Spleen (tissue), 7 donors: Measurements from ENCODE around the genes SHTN1 and PDZD8.

DNA sequence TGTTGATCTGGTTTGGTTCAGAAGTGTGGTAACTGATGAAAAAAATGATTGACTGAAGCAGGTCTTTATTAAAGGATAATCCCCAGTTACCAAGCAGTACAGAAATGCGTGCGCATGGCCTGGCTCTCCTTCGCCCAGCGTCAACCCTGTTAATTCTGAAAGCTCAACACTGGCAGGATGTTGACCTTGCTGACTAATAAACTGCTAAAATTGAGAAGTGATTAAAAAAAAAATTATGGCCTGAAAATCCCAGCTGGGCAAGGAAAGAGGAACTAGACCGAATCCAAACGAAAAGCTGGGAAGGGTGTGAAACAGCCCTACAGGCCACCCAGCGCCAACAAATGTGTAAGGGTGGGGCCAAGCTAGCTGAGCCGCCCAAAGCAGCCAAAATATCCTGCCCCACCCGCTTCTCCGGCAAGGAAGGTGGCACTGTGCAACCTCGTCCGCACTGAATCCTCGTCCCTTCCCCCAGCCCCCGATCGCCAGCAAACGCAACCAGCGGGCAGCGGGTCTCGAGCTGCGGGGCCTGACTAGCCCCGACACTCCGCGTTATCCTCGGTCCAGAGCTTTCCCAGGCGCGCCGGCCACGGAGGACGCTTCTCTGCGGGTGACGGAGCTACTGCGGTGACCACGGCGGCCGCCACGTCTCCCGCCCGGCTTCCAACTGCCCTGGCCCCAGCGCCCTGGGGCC is 564 bp downstream of the SHTN1 start:
- PRO-cap, 4 experiments = peak in 2 of 4 experiments; most common plus-strand start position 286 of the sequence (in 2); most common minus-strand start position 157 of the sequence (in 1)
- RAMPAGE, long total RNA, 4 experiments = no peak in any of the 4 experiments

DNA sequence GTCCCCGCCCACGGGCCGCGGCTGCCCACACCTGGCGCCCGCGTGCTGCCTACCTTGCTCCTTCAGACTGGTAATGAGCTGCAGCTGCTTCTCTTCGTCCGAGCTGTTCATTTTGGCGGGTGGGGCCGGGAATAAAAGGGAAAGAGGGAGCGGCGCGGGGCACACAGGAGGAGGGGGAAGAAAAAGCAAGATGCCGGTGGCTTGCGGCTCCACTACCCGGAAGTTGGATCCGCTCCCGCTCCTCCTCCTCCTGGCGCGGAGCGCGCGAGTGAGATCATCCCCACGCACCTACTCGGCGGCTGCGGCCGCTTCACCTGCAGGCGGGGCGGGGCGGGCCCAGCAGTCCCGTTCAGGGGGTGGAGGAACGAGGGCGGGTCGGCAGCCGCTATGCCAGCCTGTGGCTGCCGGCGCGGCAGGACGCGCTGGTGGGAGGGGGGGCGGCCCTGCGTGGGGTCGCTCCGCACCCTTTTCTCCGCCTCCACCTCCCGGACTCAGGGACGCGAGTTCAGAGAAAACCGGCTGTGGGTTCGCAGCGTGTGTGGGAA is at the start of gene SHTN1:
TSS of gene SHTN1 (minus strand) at position 219 of the 545 bp plus-strand sequence.
- PRO-cap, 4 experiments = peak in 1 of 4 experiments; most common plus-strand start position 251 of the sequence (in 1); most common minus-strand start position 225 of the sequence (in 1)
- RAMPAGE, long total RNA, 4 experiments = start-site peak on the minus strand in 4 of 4 experiments, centred at positions 201 to 318 of the sequence, 49 to 262 reads per replicate

DNA sequence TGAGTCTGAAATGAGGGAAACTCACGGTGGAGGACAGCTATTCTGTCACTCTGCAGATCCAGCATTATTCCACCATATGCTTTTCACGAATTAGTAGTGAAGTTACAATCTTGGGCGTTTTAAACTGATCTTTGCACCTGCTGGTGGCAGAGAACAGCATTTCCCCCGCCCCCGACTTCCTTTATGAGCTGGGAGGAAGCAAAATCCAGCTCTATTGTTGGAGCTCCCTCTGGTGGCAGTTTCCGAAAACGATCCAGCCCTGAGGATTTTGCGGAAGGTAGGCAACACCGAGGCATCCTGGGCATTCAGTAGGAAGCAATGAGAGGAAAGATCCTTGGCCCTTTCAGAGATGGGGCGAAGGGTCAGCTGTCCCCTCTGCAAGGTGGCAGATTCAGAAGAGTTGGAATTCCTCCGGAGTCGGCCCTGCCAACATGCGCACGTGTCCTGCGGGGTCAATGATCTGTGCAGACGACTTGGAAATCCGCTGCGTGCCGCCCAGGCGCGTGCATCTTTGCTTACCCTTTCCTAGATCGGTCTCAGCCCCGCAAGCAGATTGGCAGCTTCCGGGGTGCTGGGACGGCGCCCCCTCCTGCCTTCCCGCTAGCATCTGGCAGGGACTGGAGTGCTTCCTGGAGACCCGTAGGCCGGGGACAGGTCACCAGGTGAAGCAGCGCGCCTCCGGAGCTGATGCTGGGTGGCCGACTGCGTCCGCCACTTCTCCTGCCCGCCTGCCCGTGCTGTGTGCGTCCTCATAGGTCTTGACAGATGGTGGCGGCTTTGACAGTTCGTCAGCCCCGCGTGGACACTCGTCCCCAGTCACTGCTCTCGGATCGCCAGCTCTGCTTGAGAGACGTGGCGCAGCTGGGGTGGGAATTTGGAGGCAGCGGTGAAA is 22.2 kb upstream of the KCNK18 start:
- PRO-cap, 4 experiments = no peak in any of the 4 experiments
- RAMPAGE, long total RNA, 4 experiments = no peak in any of the 4 experiments

GRCh38 chr10:117248813-117249158 is 7.9 kb downstream of the SLC18A2 start:
- PRO-cap, 4 experiments = no peak in any of the 4 experiments
- RAMPAGE, long total RNA, 4 experiments = no peak in any of the 4 experiments

DNA sequence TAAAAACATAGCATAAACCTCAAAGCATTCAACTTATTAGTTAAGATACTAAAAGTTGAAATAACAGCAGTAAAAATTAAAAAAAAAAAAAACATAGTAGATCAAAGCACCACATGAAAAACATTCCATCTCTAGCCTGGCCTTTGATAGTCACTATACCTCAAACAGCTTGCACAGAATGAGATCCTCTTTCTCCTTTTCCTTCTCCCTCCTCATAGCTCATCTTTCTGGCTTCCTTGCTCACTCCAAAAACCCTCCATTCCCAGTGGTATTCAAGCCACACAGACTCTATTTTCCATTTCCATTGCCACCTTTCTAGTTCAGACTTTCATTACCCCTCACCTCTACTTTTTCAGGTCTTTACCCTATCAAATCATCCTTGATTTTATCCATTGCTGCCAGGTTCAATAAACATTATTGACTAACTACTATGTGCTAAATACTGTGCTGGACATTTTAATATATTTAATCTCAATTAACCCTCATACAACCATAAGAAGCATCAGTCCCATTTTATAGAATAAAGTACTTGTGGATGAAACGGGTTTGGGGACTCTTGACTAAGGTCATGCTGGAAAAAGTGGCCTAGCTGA is 65.8 kb downstream of the PDZD8 start:
- PRO-cap, 4 experiments = no peak in any of the 4 experiments
- RAMPAGE, long total RNA, 4 experiments = no peak in any of the 4 experiments

- PRO-cap, 4 experiments = no peak in any of the 4 experiments
- RAMPAGE, long total RNA, 4 experiments = no peak in any of the 4 experiments
Observed at GRCh38 chr10:117318295-117319126, 56.7 kb downstream of the PDZD8 start.

DNA sequence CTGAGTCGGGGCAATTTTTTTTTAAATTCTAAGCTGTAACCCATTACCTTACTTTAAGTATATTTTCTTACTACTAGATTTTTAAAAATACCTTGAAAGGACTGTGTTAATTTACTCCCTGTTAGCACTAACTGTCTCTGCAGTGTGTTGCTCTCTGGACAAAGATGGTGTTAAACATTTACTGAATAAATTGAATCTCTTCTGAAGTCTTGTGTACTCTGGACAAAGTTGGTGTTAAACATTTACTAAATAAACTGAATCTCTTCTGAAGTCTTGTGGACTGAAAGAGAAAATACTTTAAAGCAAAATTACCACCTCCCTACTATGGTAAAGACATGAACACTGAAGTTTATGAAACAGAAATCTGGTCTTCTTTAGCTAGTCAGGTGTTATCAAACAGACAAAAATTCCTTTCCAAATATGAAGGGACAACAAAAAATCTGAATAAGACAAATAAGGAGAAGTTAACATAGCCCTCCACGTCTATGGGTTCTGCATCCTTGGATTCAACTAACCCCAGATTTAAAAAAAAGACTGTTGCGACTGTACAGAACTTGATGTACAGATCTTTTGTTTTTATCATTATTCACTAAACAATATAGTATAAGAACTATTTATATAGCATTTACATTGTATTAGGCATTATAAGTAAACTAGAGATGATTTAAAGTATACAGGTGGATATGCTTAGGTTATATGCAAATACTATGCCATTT is 13.8 kb downstream of the PDZD8 start:
- PRO-cap, 4 experiments = no peak in any of the 4 experiments
- RAMPAGE, long total RNA, 4 experiments = no peak in any of the 4 experiments

GRCh38 chr10:117374970-117375860 is at the start of gene PDZD8:
TSS of gene PDZD8 (minus strand) at chr10:117375440.
- PRO-cap, 4 experiments = peak in 4 of 4 experiments; most common plus-strand start chr10:117375550 (in 4); most common minus-strand start chr10:117375143 (in 3)
- RAMPAGE, long total RNA, 4 experiments = no peak in any of the 4 experiments

DNA sequence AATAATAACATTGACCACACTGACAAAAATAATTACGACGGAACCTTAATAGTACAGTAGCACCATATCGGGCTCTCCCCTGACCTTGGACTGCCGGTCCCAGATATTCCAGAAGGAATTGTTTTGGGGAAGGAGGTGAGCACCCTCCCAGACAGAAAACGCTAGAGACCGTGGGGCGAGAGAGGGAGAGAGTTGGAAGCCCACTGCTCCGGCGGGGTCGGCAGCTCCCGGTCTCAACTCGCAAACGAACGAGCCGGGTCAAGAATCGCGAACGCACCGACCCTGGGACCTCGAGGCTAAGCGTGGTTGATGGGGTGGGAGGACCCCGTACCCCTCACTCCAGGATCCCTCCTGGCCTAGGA is 913 bp upstream of the EMX2 start:
- PRO-cap, 4 experiments = no peak in any of the 4 experiments
- RAMPAGE, long total RNA, 4 experiments = no peak in any of the 4 experiments

- PRO-cap, 4 experiments = no peak in any of the 4 experiments
- RAMPAGE, long total RNA, 4 experiments = no peak in any of the 4 experiments
Observed at GRCh38 chr10:117734469-117735449, 192.2 kb downstream of the EMX2 start.

DNA sequence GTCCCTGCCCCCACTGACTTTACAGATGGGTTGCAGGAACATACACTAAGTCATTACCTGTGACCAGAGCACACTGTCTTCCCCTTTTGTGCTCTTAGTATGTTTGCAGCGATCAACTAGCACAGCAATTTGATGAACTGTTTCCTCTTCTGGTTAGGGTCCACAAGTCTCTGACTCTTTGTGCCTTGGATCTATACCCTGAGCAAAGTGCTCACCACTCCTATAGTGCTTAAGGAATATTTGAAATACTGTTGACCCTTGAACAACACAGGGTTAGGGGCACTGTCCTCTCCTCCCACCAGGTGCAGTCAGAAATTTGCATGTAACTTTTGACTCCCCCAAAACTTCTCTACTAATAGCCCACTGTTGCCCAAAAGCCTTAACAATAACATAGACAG is 145.6 kb downstream of the RAB11FIP2 start:
- PRO-cap, 4 experiments = no peak in any of the 4 experiments
- RAMPAGE, long total RNA, 4 experiments = no peak in any of the 4 experiments

- PRO-cap, 4 experiments = no peak in any of the 4 experiments
- RAMPAGE, long total RNA, 4 experiments = no peak in any of the 4 experiments
Observed at GRCh38 chr10:118271829-118272265, 70.3 kb downstream of the FAM204A start.

GRCh38 chr10:118459631-118460035 is 117.5 kb upstream of the FAM204A start:
- PRO-cap, 4 experiments = no peak in any of the 4 experiments
- RAMPAGE, long total RNA, 4 experiments = no peak in any of the 4 experiments

DNA sequence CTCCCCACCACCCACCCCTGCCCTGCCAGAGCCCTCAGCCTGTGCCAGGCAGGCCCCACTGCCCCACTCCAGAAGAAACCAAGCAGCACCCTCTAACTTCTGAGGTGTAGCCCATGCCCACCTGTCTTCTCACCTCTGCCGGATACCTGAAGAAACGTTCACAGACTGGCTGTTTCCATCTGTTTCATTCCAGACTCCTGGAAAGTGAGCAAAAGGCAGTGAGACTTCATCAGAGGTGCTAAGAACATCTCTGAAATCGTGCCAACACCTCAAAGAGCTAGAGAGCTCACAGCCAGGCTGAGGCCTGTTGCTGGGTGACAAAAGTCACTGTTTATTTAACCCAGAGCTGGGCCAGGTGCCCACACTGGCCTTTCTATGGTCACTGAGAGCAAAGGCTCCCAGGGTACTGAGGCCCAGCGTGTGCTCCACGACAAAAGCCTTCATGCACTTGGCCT is 3.8 kb upstream of the NANOS1 start:
- PRO-cap, 4 experiments = no peak in any of the 4 experiments
- RAMPAGE, long total RNA, 4 experiments = no peak in any of the 4 experiments

DNA sequence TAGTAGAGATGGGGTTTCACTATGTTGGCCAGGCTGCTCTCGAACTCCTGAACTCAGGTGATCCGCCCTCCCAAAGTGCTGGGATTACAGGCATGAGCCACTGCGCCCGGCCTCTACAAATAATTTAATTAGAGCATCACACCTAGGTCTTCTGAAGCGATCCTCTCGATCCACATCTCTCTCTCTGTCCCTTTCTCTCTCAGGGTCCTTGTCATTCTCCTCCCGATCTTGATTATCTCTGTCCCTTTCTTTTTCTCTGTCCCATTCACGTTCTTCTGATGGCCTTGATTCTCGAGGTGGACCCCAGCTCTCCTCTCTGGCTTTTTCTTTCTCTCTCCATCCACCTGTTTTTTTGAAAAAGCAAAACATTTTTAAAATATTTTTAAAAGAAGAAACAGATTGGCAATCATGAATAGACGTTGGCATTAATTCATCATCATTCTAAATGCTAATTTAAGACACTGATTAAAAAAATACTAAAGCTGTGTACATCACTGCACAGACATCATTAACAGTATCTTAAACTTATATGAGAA is 8.7 kb downstream of the NANOS1 start:
- PRO-cap, 4 experiments = no peak in any of the 4 experiments
- RAMPAGE, long total RNA, 4 experiments = no peak in any of the 4 experiments

DNA sequence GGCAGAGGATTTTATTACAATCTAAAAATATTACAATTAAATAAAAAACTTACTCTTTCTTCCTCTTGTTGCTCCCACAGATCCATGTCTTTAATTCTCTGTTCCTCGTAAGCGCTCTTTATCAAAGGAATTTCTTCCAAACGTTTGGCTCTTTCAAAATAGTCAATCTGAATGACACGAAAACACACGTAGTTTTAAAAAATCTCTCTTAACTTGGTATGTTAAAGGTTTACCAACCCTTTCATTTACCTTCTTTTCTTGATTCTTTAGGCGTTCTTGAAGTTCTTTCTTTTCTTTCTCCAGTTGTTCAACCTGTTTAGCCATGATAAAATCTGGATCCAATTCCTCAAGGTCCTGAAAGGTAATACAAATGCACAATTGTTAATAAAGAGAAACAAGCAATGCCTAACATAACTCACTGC is 23.9 kb downstream of the EIF3A start:
- PRO-cap, 4 experiments = no peak in any of the 4 experiments
- RAMPAGE, long total RNA, 4 experiments = no peak in any of the 4 experiments

DNA sequence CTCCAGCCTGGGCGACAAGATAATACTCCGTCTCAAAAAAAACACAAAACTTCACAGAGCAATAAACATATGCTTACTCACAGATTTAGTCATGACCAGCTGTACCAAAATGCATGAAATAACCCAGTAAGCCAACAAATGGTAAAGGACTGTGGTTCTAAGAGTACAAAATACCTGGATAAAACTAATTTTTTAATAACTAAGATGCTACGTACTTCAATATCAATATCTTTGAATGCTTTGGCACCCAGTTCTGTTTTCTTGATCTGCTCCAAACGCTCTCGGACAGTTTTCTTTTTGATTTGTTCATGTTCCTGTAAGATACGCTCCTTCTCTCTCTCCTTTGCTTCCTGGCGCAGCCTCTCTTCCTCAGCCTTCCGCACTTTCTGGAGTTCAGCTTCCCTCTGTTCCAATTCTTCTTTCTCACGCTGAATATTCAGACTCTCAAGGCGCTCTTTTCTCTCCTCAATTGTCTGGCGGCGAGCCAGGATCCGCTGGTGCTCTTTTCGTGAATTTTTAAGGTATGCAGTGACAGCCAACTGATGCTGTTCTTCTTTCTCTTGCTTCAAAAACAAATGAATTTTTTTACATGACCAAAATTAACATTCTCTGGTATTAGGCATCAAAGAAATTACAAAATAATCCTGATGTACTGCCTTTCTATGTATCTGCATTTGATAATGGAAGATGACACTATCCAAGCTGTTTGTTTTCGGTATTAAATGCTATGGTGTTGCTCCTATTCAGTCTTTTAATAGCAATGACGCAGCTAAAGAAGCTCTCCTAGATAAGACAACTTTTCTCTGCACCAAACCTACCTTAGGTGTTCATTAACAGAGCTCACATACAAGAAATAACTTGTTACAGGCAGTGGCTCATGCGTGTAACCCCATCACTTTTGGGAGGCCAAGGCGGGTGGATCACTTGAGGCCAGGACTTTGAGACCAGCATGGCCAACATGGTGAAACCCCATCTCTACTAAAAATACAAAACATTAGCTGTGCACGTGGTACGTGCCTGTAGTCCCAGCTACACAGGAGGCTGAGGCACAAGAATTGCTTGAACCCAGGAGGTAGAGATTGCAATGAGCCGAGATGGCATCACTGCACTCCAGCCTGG is 22.5 kb downstream of the EIF3A start:
- PRO-cap, 4 experiments = peak in 1 of 4 experiments; most common minus-strand start position 283 of the sequence (in 1)
- RAMPAGE, long total RNA, 4 experiments = no peak in any of the 4 experiments

- PRO-cap, 4 experiments = no peak in any of the 4 experiments
- RAMPAGE, long total RNA, 4 experiments = no peak in any of the 4 experiments
Observed at GRCh38 chr10:119177649-119178324, 825 bp downstream of the PRDX3 start.

- PRO-cap, 4 experiments = no peak in any of the 4 experiments
- RAMPAGE, long total RNA, 4 experiments = no peak in any of the 4 experiments
Observed at GRCh38 chr10:119218008-119218809, 10.8 kb downstream of the GRK5 start.

DNA sequence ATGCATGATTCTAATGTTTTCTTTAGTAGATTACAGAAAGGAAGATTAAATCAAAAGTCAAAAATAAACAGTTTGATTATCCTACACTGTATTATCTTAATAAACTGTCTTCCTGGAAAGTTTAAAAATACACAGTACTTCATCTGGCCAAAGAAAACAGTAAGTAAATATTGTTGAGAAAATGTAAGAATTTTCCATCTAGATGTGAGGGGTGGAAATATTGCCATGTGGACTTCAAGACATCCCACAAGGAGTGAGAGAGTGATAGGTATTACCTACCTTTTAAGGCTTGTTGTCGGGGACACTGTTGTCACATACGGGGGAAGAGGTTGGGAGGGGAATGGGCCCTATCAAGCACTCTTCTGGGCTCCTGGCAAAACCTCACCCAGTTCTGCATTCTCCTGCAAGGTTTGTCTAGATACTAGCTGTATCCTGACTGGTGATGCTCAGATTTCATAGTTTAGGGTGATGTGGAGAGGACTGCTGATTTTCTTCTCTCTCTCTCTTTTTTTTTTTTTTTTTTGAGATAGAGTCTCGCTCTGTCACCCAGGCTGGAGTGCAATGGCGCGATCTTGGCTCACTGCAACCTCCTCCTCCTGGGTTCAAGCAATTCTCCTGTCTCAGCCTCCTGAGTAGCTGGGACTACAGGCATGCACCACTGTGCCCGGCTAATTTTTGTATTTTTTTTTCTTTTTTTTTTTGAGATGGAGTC is 18.0 kb downstream of the GRK5 start:
- PRO-cap, 4 experiments = no peak in any of the 4 experiments
- RAMPAGE, long total RNA, 4 experiments = no peak in any of the 4 experiments